Neural cell (in vitro differentiated cells): ENCODE measurements around a stretch of chr19.

DNA sequence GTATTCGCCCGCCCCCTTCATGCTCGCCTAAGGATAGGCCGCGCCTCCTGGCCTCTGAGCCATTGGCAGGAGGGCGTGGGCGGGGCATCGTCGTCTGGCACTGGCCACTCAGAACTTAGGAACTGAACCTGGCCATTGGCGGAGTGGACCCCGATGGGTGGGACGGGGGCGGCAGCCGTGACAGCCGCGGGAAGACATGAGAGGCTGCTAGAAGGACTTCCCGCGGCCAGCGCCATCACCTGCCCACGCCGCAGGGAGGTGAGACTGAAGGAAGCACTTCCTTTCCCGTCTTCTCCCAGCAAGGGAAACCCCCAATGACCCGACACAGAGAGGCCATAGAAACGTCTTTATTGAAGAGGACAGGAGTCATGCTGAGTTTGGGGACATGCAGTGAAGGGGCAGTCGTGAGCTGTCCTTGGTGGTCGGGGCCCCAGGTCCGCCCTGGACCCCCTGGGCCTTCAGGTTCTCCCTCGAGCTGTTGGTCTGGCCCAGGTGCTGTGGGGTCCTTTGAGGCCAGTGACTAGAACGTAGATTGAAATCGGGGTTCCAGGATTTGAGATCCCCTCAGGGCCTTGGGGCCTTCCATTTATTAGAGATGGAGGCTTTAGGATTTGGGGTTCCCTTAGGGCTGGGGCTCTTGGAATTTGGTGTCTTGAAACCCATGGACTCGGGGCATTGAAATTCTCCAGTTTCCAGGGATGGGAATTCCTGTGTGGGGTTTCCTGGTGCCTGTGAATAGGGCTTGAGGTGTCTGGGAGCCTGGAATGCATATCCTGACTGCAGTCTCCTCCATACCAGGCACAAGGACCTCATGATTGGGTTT is 527 bp upstream of the ALKBH6 start:
- RAMPAGE, long total RNA: no peak

DNA sequence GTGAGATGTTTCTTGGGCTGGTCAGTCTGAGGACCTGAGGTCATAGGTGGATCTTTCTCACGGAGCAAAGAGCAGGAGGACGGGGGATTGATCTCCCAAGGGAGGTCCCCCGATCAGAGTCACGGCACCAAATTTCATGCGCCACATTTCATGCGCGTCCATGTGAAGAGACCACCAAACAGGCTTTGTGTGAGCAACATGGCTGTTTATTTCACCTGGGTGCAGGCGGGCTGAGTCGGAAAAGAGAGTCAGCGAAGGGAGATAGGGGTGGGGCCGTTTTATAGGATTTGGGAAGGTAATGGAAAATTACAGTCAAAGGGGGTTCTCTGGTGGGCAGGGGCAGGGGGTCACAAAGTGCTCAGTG is 8.2 kb upstream of the COX7A1 start:
- RAMPAGE, long total RNA: no peak

GRCh38 chr19:36160810-36161309 is 8.6 kb upstream of the COX7A1 start:
- RAMPAGE, long total RNA: no peak

DNA sequence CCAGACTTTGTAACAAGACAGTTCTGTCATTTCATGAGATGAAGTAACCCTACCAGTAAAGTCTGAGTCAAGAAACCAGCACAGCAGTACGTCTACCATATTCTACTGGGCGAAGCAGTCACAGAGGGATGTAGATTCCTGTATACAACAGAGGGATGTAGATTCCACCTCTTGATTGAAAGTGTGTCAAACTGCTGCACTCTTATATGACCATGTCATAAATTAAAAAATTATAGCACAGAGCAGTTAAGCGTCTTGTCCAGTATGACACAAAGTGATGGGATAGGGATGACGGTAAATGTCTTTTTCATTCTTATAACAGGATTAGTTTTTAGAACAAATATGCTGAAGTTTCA is 13.2 kb upstream of the ZFP14 start:
- RAMPAGE, long total RNA: no peak

GRCh38 chr19:36417312-36417979 is 998 bp downstream of the ZFP82 start:
- RAMPAGE, long total RNA: no peak

DNA sequence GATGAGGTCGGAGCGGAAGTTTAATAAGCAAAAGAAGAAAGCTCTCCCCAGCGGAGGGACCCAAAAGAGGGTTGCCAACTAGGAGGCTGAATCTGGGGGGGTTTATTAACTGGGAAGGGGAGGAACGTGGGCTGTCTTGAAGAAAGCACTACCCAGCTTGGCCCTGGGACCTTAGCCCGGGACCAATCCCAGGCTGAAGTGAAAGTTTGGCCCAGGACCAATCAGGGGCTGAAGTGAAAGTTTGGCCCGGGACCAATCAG is 1.5 kb downstream of the ZNF850 start:
- RAMPAGE, long total RNA: no peak

DNA sequence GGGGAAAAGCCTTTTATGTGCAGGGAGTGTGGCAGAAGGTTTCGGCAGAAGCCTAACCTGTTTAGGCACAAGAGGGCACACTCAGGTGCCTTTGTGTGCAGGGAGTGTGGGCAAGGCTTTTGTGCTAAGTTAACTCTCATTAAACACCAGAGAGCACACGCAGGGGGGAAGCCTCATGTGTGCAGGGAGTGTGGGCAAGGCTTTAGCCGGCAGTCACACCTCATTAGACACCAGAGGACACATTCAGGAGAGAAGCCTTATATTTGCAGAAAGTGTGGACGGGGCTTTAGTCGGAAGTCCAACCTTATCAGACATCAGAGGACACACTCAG is 7.5 kb upstream of the ZNF527 start:
- RAMPAGE, long total RNA: no peak

DNA sequence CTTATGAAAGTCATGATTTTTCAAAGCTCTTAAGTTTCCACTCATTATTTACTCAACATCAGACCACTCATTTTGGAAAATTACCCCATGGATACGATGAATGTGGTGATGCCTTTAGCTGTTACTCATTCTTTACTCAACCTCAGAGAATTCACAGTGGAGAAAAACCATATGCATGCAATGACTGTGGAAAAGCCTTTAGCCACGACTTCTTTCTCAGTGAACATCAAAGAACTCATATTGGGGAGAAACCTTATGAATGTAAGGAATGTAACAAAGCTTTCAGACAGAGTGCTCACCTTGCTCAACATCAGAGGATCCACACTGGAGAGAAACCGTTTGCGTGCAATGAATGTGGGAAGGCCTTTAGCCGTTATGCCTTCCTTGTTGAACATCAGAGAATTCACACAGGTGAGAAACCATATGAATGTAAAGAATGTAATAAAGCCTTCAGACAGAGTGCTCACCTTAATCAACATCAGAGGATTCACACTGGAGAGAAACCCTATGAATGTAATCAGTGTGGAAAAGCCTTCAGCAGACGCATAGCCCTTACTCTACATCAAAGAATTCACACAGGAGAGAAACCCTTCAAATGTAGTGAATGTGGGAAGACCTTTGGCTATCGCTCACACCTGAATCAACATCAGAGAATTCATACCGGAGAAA is 18.0 kb downstream of the ZNF527 start:
- RAMPAGE, long total RNA: no peak

- RAMPAGE, long total RNA: no peak
Measured at GRCh38 chr19:37464986-37465686, 2.1 kb downstream of the ZNF569 start.

DNA sequence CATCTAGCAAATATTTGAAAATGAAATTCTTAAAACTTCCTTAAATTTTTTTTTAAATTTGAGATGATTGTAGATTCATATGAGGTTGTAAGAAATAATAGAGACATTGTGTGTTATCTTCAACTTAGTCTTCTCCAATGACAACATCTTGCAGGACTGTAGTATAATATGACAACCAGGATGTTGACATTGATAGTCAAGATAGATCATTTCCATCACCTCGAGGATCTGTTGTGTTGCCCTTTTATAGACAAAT is 1.2 kb downstream of the ZNF540 start:
- RAMPAGE, long total RNA: no peak

GRCh38 chr19:37739538-37740224 is 20.1 kb upstream of the ZNF607 start:
- RAMPAGE, long total RNA: no peak

DNA sequence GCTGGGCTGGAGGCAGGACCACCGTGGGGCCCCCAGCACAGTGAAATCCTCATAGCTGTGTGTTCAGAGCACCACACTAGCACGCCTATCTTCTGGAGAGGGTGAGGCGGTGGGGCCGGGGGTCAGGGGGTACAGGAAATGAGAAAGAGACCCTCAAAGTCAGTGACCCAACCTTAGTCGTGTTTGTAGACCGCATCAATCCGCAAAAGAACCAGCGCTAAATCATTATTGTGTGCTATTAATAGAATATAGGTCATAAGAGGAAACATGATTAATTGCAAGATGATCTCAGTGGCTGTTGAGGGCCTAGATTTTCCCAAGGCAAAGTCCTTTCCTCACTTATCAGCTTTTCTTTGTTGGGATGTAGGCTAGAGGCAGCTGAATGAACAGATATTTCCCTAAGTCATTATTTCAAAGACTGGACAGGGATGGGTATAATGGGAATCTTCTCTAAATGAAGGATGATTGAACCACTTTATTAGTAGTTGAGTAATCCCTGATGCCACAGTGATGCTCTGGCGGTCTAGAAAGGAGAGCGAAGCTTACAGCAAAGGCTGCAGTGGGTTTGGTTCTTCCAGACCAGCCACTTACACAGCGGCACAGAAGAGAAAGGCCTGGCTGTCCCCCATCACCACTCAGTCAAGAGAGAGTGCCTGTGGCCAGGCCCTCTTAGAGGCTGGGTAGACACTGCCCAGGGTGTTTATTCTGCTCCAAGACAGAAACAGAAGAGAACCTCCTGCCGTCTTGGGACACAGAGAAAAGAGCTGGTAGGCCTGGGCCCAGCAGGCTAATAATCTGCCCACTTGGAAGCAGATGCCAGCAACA is 116.3 kb downstream of the SIPA1L3 start:
- RAMPAGE, long total RNA: no peak

DNA sequence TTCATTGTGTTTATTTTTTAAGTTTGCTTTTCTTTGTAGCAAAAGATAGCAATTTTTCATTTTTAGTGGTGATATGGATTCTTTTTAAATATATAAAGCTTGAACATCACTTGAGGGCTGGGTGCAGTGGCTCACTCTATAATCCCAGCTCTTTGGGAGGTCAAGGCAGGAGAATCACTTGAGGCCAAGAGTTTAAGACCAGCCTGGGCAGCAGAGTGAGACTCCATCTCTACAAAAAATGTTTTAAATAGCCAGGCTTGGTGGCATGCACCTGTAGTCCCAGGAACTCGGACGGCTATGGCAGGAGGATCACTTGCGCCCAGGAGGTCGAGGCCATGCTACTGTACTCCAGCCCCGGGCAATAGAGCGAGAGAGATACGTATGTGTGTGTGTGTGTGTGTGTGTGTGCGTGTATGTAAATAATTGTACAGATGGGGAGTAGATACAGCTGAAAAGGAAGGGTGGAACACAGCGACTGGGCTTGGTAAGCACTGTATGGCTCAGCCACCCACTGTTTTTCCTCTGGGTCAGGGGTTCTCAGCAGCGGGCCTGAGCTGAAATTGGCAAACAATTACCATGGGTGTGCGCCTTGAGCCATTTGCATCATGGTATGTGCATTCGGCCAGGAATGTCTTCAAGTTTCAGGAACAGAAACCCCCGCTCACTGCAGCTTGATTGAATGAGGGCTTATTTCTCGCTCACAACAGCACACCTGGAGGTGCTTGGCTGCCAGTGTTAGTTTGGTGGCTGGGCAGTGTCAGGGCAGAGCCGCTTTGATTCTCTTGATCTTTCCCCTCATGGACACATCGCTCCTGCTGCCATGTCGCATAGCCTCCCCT is 126.5 kb downstream of the SIPA1L3 start:
- RAMPAGE, long total RNA: no peak

GRCh38 chr19:38211591-38212322 is 12.3 kb downstream of the DPF1 start:
- RAMPAGE, long total RNA: no peak

DNA sequence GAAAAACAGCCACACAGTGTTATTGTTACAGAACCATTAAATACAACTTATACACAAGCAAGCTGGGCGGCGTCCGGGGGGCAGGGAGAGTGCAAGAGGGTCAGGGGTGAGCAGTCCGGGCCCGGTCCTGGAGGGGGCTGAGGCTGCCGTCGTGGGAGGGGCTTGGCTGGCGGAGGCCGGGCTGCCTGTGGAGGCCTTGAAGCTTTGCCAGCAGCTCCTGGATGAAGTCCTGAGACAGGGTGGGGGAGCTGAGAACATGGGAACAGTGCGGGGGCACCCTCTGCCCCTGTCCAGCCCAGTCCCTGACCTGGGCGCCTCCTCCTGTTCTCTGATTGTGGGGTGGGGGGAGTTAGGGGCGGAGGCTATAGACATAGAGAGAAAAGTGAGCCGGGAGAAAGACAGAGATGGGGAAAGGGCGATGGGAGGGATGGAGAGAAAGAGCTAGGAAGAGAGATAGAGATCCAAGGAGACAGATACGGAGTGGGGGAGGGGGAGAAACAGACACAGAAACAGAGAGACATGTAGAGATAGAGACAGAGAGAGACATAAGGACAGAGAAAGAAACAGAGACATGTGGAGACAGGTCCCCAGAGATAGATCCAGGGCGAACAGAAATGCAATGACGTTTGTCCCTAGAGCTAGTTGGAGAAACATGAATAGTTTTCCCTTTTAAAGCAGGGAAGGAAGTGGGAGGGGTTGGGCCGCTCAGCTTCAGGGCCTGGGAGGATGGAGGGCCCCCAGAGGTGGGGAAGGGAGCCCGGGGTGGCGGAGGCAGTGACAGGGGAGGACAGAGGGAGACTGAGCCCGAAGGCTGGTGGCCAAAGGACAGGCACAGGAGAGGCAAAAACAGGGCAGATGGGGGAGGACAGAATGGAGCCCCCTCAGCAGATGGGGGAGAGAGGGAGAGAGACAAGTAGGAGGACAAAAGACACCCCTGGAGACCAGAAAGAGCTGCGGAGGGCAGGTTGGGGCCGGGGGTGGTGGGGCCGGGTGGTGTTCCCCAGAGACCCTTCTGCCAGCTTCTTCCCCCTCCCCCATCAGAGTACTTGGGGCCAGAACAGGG is 4.6 kb downstream of the PPP1R14A start:
- RAMPAGE, long total RNA: no peak

DNA sequence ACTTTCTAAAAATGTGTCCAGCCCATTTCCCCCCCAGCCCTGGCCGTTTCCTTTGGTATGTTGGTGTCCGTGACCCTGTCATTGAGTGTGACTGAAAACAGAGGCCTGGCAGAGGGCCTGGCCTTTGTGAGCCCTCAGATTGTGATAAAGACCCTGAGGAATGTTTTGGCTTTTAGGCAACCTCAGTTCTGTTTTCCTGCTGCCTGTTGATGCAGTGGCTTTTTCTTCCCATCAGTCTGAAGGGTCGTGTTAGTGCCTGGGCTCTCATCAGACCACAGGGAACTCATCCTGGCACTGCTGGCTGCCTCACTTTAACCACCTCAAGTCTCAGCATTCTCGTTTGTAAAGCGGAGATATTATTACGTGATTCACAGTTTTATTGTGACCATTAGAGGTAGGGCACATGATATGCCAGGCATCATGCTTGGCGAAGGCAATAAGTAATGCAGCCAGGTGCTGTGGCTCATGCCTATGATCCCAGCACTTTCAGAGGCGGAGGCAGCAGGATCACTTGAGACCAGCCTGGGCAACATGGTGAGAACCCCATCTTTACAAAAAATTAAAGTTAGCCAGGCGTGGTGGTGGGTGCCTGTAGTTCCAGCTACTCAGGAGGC is 13.8 kb downstream of the SPINT2 start:
- RAMPAGE, long total RNA: no peak

GRCh38 chr19:38318645-38319030 is 1.0 kb upstream of the KCNK6 start:
- RAMPAGE, long total RNA: no peak

DNA sequence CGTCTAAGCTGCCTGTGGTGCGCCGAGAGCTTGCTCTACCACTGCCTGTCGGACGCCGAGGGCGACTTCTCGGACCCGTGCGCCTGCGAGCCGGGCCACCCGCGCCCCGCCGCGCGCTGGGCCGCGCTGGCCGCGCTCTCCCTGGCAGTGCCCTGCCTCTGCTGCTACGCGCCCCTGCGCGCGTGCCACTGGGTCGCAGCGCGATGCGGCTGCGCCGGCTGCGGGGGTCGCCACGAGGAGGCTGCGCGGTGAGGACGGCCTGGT is 7.1 kb upstream of the FAM98C start:
- RAMPAGE, long total RNA: no peak

DNA sequence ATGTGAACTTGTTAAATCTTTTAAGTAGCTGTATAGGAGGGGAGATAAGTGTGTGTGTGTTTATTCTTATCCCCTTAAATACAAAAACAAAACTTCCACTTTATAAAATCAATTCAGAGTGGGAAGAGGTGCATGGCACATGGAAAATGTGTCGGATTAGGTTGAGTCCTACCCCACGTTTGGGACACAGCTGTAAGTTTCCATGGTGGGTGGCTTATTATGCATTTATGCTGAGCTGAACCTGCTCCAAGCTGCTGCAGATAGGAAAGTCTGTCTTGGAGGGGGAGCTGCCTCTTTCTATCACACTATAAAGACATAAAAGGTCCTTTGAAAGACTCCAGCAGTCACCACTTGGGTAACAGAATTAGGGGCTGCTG is 15.1 kb downstream of the ACTN4 start:
- RAMPAGE, long total RNA: no peak

- RAMPAGE, long total RNA: no peak
Measured at GRCh38 chr19:38667047-38668231, 20.0 kb downstream of the ACTN4 start.